AG08470 (cell line): Measurements from ENCODE around the gene SCAI.

- RRBS = no CpG with 5 or more reads among the region's 5 CpGs
Measured at GRCh38 chr9:123073304-123073962, 40.0 kb downstream of the GPR21 start.

GRCh38 chr9:123097563-123097963, 64.1 kb downstream of the GPR21 start:
- RRBS = no CpG with 5 or more reads among the region's 1 CpG

DNA sequence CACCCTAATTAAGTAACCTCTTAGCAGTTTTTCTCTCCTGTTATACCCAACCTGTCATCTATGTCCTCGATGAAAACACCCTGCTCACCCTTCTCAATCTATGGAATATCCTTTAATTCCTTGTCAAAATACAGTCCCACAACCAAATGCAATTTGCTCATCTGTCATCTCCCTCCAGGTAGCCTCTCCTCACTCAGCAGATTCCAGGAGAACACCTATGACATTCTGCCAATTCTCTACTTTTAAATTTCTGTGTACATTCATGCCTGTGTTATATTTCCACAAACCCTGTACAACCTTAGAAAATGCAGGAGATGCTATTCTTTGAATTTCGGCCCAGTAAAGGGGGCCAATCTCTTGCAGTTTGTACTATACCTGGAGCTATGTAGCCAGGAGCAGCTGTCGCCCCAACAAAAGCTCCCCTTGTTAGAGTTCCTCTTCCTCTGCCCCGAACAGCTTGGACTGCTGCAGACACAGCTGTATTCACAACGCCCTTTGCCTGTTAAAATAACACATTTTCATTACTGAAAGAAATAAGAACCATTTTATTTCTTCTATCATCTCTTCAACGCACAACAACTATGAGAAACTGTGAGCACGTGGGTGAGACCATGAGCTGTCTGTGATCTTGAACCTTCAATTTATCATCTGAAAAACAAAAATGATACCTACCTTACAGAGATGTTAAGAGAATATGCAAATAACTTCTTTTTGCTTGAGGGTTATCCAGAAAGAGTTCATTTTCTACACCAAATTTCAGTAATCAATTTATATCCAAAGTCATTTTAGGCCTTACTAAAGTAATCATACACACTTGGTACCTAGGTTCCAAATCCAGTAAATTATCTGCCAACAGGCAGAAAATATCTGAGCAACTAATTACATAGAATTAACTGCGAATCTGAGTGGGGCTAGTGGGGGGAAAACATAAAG, 99.3 kb downstream of the GPR21 start:
- RRBS = no CpG with 5 or more reads among the region's 8 CpGs

DNA sequence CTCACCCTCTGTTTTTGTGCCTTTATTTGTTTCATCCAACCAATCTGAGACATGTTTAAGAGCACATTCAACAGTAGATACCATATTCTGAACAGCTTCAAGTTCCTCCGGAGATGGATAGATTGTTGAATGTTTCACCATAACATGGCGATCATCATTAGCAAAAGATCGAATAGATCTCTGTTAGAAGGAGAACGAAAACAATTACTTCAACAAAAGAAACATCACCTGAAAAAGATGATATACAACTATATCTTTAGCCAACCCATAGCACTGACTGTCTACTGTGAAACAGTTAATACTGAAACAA, 89.4 kb downstream of the STRBP start:
- RRBS = no CpG with 5 or more reads among the region's 4 CpGs

DNA sequence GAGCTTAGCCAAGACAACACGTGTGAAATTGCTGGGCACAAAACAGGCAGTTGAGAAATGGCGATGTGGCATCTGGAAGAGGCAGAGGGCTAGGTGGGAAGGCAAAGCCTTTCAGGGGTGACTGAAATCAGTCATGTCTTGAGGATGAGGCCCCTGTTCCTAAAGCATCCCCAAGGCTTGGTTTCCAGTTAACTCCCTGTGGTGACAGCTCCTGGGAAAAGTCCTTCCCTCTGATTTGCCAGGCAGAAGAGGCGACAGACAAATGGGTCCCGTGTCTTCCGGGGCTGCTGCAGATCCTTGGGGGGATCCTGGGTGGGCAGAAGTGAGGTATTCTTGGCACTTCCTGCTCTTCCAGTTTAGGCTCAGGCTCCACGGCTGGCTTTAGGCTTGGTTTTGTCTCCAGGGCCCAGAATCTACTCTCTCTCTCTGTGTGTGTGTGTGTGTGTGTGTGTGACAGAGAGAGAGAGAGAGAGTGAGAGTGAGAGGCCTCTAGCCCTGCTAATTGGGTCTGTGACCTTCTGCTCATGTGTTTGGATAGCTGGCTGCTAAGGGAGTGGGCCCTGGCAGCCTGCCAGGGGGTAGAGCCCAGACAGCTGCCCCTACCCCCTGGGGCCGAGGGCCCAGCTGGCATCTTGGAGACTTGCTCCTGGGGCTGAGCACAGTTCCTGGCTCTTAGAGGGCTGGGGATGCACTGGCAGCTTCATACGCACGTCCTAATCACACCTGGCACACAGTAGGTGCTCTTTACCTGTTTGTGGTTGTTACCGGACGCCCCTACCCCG, 39.2 kb downstream of the CRB2 start:
- RRBS = no CpG with 5 or more reads among the region's 12 CpGs

GRCh38 chr9:123511993-123512229, 155.9 kb downstream of the CRB2 start:
- RRBS = no CpG with 5 or more reads among the region's 4 CpGs

- RRBS = no CpG with 5 or more reads among the region's 9 CpGs
Measured at GRCh38 chr9:123881820-123882785, 47.8 kb downstream of the DENND1A start.

GRCh38 chr9:124010884-124011300, 676 bp upstream of the LHX2 start:
- RRBS = 8% methylated on average over 11 of the region's 30 CpGs

GRCh38 chr9:124125647-124126144, 114.1 kb downstream of the LHX2 start:
- RRBS = 44% methylated on average over 8 of the region's 14 CpGs

DNA sequence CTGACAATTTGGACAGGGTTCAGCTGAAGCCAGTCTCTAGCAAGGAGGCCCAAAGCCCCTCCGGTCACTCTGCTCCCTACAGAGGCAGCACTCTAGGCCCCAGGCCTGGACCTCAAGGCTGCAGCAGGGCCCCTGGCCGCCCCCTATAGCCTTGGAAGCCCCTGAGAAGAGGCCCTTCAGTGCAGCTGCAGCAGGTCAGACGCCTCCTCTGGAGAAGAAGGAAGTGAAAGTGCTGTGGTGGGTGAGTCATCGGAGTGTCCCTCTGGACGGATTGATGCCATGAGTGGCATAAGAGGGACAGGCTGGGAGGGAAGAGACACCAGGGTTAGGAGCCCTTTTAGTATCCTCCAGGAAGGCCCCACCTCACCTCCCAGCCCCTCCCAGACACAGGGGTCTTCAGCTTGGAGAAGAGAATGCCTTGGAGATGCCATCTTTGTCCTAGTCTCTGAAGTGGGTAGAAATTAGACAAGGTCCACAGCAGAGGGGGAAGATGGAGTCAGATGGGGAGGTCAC, 39.0 kb upstream of the NEK6 start:
- RRBS = no CpG with 5 or more reads among the region's 5 CpGs

DNA sequence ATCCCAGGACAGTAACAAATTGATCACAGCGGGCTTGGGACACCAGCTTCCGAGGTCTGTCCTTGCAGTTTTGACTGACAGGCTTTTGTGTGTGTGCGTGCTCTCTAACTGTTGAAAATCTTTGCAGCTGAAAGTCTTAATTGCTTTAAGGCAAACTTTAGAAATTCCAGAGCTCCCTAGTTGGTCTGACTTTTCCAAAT, 1.2 kb downstream of the NEK6 start:
- RRBS = no CpG with 5 or more reads among the region's 3 CpGs

GRCh38 chr9:124353979-124354842, 61.0 kb downstream of the PSMB7 start:
- RRBS = no CpG with 5 or more reads among the region's 9 CpGs

DNA sequence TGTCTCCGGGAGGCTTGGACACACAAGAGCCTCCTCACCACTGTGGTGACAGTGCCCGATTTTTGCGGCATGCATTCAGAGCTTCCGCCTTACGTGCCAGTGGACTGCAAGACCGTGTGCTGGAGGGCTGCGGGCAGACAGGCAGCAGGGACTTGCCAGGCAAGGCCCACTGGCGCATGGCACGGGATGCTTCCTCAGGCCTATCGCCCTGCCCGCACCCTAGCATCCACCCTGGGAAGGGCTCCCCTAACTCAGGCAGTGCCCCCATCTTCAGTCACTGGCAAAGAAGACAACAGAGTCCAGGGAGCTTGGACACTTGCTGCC, 60.4 kb downstream of the PSMB7 start:
- RRBS = no CpG with 5 or more reads among the region's 11 CpGs

GRCh38 chr9:124355289-124355970, 59.8 kb downstream of the PSMB7 start:
- RRBS = no CpG with 5 or more reads among the region's 15 CpGs

- RRBS = no CpG with 5 or more reads among the region's 8 CpGs
Measured at GRCh38 chr9:124384271-124385030, 30.8 kb downstream of the PSMB7 start.

- RRBS = no CpG with 5 or more reads among the region's 5 CpGs
Measured at GRCh38 chr9:124665358-124665993, 105.6 kb downstream of the NR6A1 start.

- RRBS = no CpG with 5 or more reads among the region's 13 CpGs
Measured at GRCh38 chr9:124800463-124801019, 23.6 kb downstream of the OLFML2A start.

DNA sequence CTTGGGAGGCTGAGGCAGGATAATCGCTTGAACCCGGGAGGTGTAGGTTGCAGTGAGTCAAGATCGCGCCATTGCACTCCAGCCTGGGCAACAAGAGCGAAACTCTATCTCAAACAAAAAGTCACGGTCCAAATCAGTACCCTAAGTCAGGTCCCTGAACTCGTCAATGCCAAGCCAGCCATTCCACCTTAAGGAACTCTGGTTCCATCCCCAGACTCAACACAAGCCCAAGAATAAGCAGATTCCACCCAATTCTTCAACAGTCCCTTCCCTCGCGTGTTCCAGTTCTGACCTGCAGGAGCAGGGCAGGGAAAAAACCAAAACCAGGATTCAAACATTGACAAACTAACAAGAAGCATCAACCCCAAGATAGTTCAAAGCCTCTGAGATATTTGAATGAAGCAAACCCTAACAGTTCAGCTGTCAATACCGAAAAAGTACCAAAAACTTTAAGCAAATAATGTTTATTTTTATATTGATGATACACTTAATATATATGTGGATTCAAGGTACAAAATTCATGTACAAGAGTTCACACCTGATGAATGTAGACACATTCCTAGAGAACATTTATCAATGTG, 1.4 kb upstream of the GOLGA1 start:
- RRBS = no CpG with 5 or more reads among the region's 10 CpGs

DNA sequence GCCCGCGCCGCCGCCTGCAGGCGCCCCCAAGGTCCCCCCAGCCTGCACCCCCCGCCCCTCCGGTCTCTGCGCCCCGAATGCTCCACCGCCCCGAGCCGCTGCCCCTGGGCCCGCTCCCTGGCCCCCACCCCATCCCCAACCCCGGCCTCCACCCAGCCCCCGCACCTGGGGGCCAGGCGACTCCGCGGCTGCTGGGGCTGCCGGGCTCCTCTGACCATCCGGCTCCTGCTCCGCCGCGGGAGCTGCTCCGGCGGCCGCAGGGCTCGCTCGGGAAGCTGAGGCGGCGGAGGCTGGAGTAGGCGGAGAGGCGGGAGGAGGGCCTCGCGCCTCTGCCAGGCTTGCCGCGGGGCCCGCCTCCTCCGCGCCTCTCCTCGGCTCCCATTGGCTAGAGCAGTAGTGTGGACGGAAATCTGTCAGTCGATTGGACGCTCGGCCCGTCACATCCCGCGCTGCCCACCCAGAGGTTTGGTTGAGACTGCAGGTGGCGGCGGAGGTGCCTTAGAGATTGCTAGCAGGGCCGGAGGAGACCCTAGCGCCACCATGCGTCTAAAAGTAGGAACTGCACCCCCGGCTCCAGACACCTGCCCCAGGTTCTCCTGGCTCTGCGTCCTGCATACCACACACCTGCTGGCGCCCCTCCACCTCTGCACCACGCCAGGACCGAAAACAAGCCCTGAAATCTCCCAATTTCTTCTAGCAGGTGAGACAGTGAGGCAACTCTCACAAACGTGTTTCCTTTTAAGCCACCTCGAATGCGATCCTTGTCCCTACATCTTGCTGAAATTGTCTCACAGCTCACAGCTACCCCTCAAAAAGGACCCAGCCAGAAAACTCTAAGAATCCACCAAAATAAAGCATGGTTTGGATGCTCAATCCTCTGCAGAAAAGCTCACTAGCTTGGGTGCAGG, at the start of gene SCAI:
TSS of gene SCAI (minus strand) at position 309 of the 908 bp plus-strand sequence.
- RRBS = 3% methylated on average over 12 of the region's 60 CpGs